Ascending aorta (tissue), 1 donor: Measurements from ENCODE around the gene ENSG00000170846.

DNA sequence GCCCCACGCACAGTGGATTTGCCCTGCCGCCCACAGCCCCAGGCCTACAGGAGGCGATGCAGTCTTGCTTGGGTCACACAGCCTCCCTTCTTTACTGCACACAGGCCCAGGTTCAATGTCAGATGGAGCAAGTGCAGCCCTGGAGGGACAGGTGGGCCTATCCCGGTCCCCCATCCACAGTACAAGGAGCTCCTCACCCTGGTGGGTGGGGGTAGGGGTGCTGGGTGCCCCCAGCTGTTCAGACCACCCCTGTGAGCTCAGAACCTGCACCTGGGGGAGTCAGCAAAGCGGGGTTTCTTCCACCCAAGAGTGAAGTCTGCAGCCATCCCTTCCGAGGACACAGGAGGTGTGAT is 87.8 kb downstream of the WFS1 start:
- PRO-cap = no peak

- PRO-cap = no peak
These were observed 714 bp downstream of the PPP2R2C start for GRCh38 chr4:6471405-6472395.

DNA sequence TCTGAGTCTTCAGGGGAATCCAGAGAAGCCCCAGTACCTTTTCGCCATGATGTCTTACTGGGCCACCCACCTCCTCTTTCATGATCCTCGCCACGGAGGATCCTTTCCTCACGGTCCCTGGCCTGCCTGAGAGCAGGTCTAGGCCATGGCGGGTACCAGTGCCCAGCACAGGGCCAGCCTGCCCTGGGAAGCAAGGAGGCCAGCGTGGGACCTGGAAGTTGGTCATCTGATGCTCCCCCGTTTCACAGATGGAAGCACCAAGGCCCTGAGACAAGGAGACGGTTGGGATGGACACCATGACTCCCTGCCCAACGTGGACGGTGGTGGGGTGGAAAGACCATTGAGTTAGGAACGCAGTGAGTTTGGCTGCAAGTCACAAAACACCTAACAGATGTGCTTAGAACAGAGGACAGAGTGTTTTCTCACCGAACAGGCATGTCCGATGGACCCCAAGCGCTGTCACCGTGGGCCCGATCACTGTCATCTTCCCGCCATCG is 21.7 kb upstream of the MRFAP1 start:
- PRO-cap = no peak

GRCh38 chr4:6673035-6674221 is at the start of gene ENSG00000170846:
Gene ENSG00000170846 (plus strand): TSS chr4:6674075.
- PRO-cap = bidirectional peak, plus-strand start at chr4:6673960, minus-strand start at chr4:6673864

DNA sequence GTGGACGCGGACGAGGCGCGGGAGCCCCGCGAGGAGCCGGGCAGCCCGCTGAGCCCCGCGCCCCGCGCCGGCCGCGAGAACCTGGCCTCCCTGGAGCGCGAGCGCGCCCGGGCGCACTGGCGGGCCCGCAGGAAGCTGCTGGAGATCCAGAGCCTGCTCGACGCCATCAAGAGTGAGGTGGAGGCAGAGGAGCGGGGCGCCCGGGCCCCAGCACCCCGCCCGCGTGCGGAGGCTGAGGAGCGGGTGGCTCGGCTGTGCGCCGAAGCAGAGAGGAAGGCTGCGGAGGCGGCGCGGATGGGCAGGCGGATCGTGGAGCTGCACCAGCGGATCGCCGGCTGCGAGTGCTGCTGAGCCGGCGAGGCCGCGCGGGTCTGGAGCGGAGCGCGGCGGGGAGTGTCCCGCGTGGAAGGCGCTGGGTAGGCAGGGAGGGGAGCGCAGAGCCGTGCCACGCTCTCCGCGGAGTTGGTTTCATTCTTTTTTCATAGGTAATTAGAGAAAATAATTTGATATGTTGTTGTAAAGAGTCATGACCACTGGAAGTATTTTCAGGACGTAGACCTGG is 428 bp downstream of the ENSG00000170846 start:
- PRO-cap = no peak

DNA sequence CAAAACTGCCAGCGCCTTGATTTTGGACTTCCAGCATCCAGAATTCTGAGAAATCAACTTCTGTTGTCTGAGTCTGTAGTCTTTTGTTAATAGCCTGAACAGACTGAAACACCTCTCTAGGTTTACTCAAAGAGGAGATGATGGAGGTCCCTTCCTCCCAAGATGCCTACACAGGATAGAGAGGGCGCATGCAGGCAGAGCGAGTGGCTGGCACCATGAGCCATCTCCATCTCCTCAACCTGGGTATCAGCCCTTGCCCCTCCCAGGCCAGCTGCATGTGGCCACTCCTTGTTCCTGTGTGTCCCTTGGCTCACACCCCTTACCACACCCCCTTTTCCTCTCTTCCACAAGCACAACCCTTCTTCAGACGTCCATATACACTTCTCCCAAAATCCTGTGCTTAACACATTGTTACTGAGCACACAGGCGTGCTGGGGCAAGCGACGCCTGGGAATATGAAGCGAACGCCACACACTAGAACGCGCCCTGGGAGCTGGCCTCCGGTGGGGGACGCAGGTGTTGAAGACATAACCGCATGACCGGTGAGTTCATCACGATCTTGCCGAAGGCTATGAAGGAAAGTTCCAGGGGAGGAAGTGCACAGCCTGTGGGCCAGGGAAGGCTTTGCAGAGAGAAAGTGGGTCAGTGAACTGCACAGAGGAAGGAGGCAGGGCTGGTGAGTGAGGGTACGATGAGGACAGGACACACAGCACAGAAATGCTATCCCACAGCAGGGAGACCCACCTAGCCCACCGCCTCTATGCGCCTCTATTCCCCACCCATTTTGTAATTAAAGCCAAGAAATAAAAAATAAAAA is 19.1 kb upstream of the KIAA0232 start:
- PRO-cap = no peak

DNA sequence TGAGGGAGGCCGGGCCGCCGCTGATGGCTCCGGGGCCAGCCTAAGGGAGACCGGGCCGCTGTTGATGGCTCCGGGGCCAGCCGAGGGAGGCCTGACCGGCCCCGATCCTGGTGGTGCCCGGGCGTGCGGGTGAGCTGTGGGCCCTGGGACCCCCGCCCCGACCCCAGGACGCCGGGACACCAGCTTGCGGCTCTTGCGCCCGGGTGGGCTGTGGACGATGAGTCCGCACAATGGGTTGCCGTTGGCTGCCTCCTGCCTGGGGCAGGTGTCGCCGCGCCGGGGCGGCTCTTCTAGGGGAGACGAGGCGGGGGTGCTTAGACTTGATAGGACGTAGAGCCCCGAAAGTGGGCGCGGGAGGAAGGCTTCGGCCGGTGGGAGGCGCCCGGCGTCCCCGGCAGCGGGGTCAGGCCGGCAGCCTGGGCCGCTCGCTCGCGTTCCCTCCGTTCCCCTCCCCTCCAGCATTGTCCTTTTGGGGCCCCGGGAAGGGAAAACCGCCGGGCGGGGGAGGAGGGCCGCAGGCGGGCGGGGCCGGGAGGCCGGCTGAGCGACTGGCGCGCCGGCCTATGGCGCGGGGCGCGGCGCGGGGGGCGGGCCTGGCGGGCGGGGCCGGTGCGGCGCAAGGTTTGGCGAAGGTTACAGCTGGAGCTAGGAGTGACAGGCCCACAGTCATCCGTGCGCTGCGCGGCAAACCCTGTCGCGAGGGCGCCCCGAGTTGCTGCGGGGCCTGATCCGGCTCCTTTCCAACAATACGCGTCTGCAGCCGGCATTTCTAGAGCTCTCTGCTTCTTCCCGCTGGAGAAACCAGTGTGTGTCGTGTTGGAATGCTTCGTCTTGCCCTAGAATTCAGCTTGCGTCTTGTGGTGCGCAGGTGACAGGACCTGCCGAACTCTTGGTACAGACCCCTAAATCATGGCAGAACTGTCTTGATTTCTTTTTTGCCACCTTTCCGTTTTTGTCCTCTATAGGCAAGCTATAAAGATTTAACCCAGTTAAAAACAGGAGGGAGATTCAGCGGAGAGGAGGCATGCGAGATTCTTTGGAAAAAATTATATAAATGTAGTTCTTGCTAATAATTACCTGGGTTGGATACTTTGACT is 935 bp downstream of the KIAA0232 start:
- PRO-cap = bidirectional peak, plus-strand start at position 638 of the sequence, minus-strand start at position 463 of the sequence

DNA sequence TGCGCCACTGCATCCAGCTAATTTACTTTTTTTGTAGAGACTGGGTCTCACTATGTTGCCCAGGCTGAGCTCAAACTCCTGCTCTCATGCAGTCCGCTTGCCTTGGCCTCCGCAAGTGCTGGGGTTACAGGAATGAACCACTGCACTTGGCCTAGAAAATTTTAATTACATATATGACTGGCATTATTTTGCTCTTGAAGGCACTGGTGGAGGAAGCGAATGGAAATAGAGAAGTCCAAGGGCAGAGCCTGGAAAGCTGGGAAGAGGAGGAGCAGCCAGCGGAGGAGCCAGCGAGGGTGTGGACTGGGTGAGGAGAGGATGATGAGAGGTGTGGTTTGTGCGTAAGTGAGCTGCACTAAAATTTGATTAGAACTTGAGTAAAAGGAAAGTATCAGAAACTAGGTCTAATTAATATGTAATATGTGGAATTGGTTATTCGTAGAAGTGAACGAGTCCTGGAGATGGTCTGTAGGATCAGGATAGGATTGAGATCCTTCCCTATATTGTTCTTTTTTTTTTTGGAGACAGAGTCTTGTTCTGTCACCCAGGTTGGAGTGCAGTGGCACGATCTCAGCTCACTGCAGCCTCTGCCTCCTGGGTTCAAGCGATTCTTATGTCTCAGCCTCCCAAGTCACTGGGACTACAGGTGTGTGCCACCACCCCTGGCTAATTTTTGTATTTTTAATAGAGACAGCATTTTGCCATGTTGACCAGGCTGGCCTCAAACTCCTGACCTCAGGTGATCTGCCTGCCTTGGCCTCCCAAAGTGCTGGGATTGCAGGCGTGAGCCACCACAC is 13.4 kb downstream of the KIAA0232 start:
- PRO-cap = no peak

- PRO-cap = no peak
These were observed 42.7 kb upstream of the TBC1D14 start for GRCh38 chr4:6867047-6867271.

DNA sequence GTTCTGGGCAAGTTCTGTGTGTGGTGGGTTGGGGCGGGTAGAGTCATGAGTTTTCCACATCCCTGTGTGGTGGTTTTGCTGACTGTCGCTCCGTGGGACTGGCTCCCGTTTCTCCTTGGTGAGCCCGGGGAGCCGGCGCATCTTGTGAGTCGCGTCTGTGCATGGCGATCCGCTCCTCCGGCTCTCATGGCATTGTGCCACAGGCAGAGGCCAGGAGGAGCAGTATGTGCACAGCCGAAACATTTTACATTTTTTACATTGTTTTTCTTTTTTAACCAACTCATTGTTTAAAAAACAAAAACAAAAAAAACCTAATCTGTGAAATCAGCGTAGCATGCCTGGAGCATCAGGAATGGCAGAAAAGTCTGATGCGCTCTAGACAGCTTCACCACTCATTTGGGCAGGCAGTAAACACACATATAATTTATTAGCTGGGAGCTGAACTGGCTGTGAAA is 27.6 kb upstream of the TBC1D14 start:
- PRO-cap = no peak

- PRO-cap = no peak
These were observed 1.7 kb downstream of the TBC1D14 start for GRCh38 chr4:6910944-6912053.

DNA sequence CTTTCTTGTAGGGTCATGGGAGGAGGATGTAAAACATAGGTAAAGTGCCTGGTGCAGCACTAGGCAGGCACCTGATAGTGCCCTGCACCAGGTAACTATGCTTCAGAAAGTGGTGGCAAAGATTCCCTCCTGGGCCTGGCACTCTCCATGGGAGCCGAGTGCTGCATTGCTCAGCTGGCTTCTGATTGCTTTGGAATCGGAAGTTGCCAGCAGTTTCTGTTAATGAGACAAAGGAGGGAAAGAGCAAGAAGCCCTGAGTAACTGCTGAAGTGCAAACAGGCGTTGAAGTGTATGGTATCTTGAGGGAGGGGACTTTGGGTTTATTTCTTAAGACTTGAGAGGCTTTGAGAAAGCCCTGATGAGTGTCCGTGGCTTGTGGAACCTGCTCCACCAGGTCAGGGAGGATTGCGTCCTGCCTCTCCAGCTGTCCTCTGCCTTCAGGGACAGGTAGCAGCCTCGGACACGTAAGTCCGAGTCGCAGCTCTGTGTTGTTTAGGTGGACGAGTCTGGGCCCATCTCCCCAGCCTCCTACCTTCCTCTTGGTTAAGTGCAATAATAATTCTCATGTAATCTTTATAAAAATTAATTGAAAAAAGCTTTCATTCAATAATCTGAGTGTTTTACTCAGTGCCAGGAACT is 45.9 kb downstream of the TBC1D14 start:
- PRO-cap = no peak

GRCh38 chr4:7004148-7004848 is 38.5 kb downstream of the CCDC96 start:
- PRO-cap = no peak

DNA sequence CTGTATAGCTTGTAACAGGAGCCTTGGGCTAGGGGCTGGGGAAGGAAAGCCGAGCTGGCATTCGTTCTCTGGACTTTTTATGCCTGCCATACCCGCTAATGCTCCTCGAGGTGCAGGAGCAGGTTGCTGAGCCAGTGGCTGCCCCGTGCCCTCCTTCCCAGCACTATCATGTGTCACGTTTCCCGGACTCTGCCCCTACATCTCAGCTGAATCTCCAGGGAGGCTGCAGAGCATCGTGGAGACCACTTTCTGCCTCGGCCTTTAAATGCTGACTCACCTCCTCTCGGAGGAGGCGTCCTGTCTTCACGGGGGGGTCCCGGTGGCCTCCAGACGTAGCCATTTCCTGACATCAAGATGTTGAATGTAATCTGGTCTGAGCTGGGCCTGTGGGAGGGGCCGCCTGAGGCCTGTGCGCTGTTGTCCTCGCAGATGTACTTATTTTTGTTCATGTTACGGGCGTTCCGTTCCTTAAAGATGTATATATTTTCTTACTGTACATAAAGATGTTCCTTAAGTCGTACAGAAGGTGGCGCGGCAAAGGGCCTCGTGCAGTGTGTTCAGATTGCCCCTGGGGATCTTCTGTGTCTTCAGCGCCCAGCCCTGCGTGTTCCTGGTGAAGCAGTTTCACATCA is 10.8 kb downstream of the CCDC96 start:
- PRO-cap = no peak

DNA sequence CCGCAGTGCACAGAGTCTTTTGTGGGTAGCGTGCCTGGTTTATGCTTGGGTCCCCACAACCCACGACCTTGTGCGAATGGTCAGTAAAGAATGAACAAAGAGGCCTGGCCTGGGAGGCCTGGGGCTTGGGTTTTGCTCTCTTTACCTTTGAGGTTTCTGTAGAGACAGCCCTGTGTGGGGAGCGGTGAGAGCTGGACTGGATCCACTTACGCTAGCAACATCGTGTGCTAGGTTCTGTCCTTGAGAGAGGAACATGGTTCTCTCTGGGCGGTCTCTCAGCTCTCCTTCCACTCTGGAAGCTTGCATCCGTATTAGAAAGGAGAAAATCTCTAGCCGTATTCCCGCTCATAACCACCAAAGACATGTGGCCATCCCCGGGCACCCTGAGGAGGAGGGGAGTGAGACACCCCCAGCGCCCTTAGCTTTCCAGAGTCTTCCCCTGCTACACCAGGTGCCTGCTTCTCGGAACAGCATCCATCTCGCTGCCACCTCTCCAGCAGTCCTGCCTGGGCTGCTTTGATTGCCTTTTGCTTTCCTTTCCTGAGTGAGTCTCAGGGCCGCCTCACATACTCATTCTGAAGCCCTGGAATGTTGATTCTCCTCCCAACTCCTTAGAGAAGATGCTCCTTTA is 1.3 kb downstream of the TADA2B start:
- PRO-cap = no peak

- PRO-cap = no peak
These were observed 6.5 kb downstream of the TADA2B start for GRCh38 chr4:7049716-7049997.

- PRO-cap = no peak
These were observed 11.7 kb downstream of the GRPEL1 start for GRCh38 chr4:7056129-7056674.

DNA sequence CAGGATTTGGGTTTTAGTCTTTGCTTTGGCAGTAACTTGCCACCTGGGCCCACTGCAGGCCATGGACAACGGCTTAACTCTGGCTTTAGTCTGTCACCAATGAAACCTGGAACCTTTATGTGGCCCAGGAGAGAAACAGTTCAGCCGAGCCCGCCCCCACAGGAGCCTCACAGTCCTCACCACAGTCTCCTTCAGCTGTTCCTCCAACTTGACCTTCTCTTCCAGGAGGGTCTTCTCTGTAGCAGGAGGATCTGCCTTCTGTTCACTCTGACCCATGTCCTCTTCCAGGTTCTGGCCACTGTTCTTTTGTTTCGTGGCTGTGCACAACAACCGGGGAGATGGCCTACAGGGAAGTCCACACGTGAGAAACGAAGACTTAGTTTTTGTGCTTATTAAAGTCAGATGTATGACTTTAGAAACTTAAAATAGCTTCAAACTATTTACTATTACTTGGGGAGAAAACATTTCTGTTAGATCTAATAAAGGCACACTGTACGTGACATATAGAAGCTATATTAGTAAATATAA is 3.9 kb downstream of the GRPEL1 start:
- PRO-cap = no peak

DNA sequence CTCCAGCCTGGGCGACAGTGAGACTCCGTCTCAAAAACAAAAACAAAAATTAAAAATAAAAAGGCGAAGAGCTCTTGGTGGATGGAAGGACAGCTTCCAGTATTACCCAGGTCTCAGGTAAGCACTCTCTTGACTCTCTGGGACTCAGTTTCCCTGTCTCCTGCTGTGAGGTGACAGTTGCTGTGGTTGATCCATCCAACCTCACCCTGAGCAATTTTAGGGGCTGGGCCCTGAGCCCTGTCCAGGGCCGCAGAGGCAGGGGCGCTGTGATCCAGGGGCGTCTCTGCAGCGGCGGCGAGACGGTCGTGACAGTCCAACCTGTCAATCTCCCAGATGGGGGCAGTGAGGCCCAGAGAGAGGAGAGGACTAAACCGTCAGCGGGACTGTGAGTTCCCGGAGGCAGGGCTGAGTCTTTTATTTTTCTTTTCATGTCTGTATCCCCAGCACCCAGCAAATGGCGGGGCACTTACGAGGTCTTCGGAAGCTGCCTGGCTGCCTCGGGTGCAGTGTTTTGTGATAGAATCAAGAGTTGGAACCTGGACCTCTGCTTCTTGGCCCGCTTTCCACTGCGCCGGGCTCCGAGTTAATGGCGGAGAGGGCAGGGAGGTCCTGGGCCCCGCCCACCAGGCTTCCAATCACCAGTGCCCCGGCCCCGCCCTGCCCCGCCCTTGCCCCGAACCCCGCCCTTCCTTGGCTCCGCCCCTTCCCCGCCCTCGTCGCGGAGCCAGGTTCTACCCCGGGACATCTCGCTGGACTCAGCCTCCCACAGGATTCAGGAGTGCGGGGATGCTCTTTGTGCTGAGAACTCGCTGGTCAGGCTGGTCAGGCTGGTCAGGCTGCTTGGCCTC is 35.2 kb upstream of the GRPEL1 start:
- PRO-cap = bidirectional peak, plus-strand start at position 719 of the sequence, minus-strand start at position 585 of the sequence

DNA sequence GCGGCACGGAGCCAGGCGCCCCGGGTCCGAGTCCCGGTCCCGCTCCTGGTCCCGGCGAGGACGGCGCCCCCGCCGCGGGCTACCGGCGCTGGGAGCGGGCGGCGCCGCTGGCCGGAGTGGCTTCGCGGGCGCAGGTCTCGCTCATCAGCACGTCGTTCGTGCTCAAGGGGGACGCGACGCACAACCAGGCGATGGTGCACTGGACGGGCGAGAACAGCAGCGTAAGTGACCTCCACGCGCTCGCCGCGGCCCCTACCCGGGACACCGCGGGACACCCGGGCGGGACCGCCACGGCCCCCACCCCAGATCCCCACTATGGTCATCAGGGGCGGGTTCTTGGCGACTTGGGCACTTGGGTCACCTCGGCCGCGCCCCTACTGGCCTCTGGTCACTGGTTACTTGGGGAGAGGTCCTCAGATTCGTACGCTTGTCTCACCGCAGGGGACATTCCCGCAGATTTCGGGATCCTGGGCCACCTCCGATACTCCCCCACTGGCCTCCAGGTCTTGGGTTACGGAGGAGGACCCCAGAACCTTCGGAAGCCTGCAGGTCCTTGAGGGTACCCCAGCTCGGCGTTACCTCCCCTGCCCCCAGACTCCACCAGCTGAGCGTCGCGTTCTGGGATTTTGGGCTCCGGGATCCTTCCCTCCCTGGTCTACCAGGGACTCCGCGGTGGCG is 707 bp downstream of the SORCS2 start:
- PRO-cap = no peak